ENCODE results near the genes GREB1 and MYCN.

DNA sequence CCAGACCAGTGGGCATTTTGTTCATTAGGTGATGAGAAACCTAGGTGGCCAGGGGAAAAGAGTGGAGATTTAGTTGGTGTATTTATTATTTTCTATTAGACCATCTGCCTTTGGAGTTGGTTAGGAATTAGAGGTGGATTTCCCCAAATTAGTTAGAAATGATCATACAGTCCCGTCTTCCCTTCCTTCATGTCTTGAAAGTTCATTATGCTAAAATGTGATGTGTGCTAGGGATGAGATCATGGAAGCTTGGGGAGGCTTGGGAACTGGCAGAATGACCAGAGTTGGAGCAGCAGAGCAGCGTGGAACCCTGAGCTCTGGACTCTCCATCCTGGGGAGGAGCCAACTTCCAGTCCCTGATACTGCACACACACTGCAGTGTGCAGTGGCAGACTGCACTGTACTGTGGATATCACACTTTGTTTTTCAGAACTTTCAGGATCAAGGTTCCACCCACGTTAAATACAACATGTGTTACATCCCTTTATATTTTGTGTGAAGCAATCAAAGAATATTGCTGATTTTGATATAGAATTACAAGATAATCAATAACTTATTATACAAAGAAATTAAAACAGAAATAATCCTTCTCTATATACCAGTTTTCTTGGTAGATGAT is 27.3 kb upstream of the GREB1 start:
- PRO-cap: no peak
- RAMPAGE, long total RNA, 2 experiments: no peak in any of the 2 experiments

DNA sequence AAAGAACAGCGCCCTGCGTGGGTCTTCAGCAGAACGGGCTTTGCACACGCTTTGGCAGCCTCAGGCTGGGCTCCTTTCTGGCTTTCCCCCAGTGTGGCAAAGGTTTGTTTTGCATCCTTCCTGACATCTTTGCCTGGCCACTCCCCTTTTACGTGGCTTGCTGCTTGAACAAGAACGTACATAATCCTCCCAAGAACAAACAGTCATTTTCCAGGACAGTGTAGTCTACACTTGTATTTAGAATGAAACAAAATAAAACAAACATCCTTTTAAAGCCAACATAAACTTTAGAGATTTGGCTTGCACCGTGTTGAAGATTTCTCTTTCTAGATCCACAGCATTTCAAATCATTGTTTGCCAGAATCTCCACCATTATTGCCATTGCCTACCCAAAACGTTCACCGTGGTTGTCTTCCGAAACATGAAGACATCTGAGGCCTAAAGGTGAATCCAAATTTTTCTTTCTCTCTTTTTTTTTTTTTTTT is 25.4 kb upstream of the GREB1 start:
- PRO-cap: no peak
- RAMPAGE, long total RNA, 2 experiments: no peak in any of the 2 experiments

- PRO-cap: no peak
- RAMPAGE, long total RNA, 2 experiments: no peak in any of the 2 experiments
Observed at GRCh38 chr2:11533852-11534362, at the start of gene GREB1. TSS of gene GREB1 (plus strand) at chr2:11534045.

DNA sequence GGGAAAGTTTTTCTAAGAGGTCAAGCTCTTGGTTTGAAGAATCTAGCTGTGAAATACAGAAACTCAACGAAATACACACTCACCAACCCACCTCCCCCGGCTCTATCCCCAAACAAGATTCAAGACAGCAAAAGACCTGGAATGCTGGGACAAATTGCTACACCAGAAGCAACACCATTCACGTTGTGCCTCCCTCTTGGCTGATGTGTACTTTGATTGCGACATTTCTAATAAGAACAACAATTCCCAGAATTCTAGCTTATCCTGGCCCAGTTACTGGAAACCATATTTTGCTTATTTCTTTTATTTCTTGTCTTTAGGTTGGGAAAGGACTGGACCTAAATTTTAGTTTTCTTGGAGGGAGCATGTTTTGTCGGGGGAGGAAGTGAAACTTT is 29.7 kb upstream of the LPIN1 start:
- PRO-cap: no peak
- RAMPAGE, long total RNA, 2 experiments: no peak in any of the 2 experiments

DNA sequence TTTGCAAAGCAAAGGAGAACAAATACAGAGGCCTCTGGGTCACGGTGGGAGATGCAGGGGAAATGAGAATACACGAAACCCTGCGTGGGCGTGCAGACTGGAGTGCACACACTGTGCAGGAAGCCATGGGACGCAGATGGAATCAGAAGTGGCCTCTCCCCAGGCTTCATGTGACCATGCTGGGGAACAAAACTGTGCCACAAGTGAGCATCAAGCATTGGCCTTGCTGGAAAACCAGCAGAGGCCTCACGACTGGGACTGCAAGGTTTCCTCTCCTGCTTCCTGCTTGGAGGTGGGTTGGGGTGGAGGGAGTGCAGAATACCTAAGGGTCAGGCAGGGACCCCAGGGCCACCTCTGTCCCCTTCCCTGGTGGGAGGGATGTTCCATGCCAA is 184.1 kb downstream of the LPIN1 start:
- PRO-cap: no peak
- RAMPAGE, long total RNA, 2 experiments: no peak in any of the 2 experiments

- PRO-cap: no peak
- RAMPAGE, long total RNA, 2 experiments: no peak in any of the 2 experiments
Observed at GRCh38 chr2:12010733-12011150, 264.3 kb downstream of the LPIN1 start.

DNA sequence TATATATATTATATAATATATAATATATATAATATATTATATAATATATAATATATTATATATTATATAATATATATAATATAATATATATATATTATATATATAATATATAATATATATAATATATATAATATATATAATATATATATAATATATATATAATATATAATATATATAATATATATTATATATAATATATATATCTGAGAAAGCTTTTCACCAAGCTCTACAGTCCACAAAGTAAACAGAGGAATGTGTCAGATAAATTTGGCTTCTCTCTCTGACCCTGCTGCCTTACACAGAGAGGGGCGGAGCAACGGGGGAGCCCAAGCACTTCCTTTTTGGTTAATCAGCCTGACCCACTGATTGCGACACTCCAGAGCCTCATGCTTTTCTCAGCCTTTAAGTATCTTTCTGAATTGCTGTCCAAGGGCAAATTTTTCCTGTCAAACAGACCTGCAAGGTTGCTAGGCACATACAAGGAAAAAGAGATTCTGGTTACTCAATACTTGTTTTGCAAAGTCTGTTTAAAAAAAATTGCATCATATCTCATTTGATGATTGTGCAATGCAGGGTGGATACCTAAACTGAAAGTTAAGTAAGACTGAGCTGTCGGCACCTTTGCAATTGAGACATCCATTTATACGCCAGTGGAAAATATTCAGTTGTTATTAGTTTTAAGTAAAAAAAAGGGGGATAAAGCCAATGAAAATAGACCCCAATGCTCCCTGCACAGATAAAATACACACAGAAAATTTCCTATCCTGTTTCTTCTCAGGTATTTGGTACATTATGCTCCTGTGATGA is 260.5 kb upstream of the TRIB2 start:
- PRO-cap: no peak
- RAMPAGE, long total RNA, 2 experiments: no peak in any of the 2 experiments

GRCh38 chr2:12587959-12588789 is 128.6 kb upstream of the TRIB2 start:
- PRO-cap: no peak
- RAMPAGE, long total RNA, 2 experiments: no peak in any of the 2 experiments

DNA sequence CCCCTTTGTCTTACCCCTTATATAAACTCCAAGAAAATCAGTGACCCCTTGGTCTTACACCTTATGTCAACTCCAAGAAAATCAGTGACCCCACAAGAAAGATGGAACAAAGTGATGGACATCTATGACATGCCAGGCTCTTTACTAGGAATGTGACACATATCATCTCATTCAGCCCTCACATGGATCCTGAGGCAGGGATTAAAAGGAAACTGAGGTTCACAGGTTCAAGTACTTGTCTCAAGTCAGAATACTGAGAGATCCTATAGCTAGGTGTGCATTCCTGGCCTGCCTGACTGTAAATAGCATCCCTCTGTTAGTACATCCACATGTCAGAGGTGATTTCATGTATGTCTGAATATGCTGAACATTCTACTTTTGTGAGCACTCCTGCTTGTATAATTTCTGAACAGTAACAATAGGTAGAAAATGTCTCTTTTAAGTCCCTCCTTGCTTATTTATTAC is 16.1 kb upstream of the TRIB2 start:
- PRO-cap: no peak
- RAMPAGE, long total RNA, 2 experiments: no peak in any of the 2 experiments

GRCh38 chr2:12715852-12716838 is 591 bp upstream of the TRIB2 start:
- PRO-cap: unidirectional peak, plus-strand start at chr2:12716521; bidirectional peak, plus-strand start at chr2:12717024, minus-strand start at chr2:12716755
- RAMPAGE, long total RNA, 2 experiments: no peak in any of the 2 experiments

GRCh38 chr2:12824824-12824993 is 108.0 kb downstream of the TRIB2 start:
- PRO-cap: unidirectional peak, minus-strand start at chr2:12824887; unidirectional peak, minus-strand start at chr2:12824933
- RAMPAGE, long total RNA, 2 experiments: no peak in any of the 2 experiments

DNA sequence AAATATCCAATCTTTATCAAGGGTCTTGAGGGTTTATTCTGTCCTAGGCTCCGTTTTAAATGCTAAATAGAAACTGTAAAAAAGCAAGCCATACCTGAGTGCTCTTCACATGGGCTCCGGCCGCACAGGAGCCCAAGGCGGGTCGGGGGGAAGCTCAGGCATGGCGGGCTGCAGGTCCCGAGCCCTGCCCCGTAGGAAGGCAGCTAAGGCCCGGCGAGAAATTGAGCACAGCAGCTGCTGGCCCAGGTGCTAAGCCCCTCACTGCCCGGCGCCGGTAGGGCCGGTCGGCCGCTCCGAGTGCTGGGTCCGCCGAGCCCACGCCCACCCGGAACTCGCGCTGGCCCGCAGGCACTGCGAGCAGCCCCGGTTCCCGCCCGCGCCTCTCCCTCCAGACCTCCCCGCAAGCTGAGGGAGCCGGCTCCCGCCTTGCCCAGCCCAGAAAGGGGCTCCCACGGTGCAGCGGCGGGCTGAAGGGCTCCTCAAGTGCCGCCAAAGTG is 209.8 kb downstream of the TRIB2 start:
- PRO-cap: no peak
- RAMPAGE, long total RNA, 2 experiments: no peak in any of the 2 experiments

- PRO-cap: unidirectional peak, minus-strand start at chr2:13876622; unidirectional peak, minus-strand start at chr2:13876719
- RAMPAGE, long total RNA, 2 experiments: no peak in any of the 2 experiments
Observed at GRCh38 chr2:13876377-13876796, 756.1 kb upstream of the LRATD1 start.

- PRO-cap: no peak
- RAMPAGE, long total RNA, 2 experiments: no peak in any of the 2 experiments
Observed at GRCh38 chr2:14134617-14135495, 497.7 kb upstream of the LRATD1 start.

DNA sequence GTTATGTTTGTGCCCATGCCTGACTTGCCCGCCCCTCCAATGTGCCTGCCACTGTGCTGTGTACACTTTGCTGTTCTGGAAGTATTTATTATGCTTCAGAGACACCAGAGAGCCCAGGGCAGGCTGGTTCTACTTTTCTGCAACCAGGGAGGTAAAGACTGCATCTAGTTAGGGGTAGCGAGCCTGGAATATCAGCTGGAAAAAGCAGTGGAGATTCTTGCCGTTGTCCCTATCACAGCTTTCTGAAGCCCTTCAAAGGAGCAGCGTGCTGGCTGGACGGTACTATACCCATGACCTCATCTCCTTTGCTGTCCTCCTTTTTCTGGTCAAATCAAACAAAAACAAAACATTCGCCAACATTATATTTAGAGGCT is 158.1 kb downstream of the DDX1 start:
- PRO-cap: bidirectional peak, plus-strand start outside the sequence, minus-strand start at position 244 of the sequence
- RAMPAGE, long total RNA, 2 experiments: no peak in any of the 2 experiments

DNA sequence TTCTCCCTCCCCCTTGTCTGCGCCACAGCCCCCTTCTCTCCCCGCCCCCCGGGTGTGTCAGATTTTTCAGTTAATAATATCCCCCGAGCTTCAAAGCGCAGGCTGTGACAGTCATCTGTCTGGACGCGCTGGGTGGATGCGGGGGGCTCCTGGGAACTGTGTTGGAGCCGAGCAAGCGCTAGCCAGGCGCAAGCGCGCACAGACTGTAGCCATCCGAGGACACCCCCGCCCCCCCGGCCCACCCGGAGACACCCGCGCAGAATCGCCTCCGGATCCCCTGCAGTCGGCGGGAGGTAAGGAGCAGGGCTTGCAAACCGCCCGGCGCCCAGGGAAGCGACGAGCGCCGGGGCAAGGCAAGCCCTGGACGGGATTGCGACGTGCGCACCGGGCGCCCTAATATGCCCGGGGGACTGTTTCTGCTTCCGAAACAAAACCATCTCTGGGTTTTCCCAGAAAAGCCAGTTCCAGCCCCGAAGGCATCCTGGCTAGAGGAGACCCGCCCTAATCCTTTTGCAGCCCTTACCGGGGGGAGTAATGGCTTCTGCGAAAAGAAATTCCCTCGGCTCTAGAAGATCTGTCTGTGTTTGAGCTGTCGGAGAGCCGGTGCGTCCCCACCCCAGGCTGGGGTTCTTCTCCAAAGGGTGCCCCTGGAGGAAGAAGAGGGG is at the start of gene MYCN:
MYCN (plus strand) TSS at position 100 of the 665 bp plus-strand sequence.
- PRO-cap: unidirectional peak, plus-strand start at position 100 of the sequence
- RAMPAGE, long total RNA, 2 experiments: no peak in any of the 2 experiments

GRCh38 chr2:16069504-16070717 is 129.6 kb downstream of the MYCN start:
- PRO-cap: unidirectional peak, minus-strand start at chr2:16070026
- RAMPAGE, long total RNA, 2 experiments: no peak in any of the 2 experiments

DNA sequence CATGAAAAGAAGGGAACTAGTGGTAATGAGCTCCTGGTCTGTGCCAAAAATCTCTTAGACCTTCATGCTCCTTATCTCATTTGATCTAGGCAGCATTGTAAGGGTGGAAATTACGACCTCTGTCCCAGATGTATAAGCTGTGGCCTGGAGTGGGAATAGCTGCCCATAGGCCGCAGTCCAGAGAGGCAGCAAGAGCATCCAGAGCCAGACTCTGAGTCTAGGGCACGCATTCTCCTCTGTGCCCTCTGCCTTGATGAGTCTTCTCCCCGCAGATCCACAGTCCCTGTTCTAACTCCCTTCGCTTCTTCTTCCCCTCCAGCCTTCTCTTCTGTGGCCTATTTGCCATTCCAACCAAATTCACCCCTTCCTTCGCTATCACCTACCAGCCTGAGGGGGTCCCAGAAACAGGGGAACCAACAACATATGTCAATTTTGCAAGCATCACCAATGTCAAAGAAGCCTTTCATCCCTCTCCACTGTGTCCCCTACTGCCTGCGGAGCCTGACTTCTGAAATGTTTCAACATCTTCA is 304.7 kb downstream of the MYCN start:
- PRO-cap: no peak
- RAMPAGE, long total RNA, 2 experiments: no peak in any of the 2 experiments

DNA sequence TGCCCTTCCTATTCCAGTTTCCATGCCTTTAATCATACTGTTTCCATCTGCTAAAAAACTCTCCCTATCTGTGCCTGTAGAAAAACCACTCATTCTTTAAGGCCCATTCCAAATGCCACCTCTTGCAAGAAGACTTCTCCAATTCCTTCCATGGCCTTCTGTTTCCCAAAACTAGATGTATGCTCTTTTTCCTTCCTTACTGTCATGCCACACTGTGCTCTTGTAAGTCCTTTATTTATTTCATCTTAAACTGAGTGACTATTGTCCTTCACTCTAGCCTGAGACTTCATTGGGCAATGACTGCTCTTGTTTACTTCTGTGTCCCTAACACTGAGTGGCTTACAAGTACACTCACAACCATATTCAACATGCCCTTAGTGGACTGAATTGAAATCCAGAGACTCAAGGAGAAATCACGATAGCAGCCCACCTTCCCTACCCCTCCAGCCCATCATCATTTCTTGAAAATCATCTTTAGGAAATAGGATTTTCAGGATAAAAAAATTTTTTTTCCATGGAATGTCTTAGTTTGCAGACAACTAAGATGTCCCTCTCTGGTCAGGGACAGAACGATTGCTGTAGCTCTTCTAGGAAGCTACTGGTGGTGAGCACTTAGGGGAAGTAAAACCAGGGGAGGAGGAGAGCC is 80.8 kb downstream of the CYRIA start:
- PRO-cap: no peak
- RAMPAGE, long total RNA, 2 experiments: no peak in any of the 2 experiments

GRCh38 chr2:16612499-16613068 is 53.0 kb downstream of the CYRIA start:
- PRO-cap: no peak
- RAMPAGE, long total RNA, 2 experiments: no peak in any of the 2 experiments

Measured in right atrium auricular region (tissue), 2 donors.